Transverse colon (tissue), 4 donors: ENCODE measurements around the genes BTG3 and LTN1.

GRCh38 chr21:17070779-17071216 is 442.0 kb upstream of the CXADR start:
- PRO-cap: no peak
- RAMPAGE, long total RNA, 4 experiments: no peak in any of the 4 experiments

GRCh38 chr21:17522781-17523102 is 9.9 kb downstream of the CXADR start:
- PRO-cap: unidirectional peak, minus-strand start at chr21:17523046
- RAMPAGE, long total RNA, 4 experiments: no peak in any of the 4 experiments

GRCh38 chr21:17612397-17613209 is at the start of gene BTG3:
TSS of gene BTG3 (minus strand) at chr21:17612901.
- PRO-cap: bidirectional peak, plus-strand start at chr21:17612552, minus-strand start at chr21:17612529; bidirectional peak, plus-strand start at chr21:17613056, minus-strand start at chr21:17612874
- RAMPAGE, long total RNA, 4 experiments: start-site peak on the minus strand in 1 of 4 experiments, at chr21:17612718-17612799 at its widest, 9 reads per replicate

DNA sequence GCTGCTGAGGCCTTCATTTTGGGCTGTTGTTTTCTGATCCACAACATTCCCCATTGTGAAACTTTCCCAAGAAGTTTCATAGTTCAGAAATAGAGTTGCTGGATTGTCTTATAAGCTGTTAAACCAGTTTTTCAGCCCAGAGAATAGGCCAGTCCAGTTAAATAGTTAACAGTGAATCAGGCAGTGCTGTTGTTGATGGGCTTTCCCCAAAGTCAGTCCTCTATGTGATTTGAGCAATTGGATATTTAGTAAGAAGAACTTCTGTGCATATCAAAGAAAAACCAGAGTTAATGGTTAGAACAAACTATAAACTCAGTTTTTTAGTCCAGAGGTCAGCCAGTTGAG is 76.9 kb downstream of the C21orf91 start:
- PRO-cap: no peak
- RAMPAGE, long total RNA, 4 experiments: no peak in any of the 4 experiments

DNA sequence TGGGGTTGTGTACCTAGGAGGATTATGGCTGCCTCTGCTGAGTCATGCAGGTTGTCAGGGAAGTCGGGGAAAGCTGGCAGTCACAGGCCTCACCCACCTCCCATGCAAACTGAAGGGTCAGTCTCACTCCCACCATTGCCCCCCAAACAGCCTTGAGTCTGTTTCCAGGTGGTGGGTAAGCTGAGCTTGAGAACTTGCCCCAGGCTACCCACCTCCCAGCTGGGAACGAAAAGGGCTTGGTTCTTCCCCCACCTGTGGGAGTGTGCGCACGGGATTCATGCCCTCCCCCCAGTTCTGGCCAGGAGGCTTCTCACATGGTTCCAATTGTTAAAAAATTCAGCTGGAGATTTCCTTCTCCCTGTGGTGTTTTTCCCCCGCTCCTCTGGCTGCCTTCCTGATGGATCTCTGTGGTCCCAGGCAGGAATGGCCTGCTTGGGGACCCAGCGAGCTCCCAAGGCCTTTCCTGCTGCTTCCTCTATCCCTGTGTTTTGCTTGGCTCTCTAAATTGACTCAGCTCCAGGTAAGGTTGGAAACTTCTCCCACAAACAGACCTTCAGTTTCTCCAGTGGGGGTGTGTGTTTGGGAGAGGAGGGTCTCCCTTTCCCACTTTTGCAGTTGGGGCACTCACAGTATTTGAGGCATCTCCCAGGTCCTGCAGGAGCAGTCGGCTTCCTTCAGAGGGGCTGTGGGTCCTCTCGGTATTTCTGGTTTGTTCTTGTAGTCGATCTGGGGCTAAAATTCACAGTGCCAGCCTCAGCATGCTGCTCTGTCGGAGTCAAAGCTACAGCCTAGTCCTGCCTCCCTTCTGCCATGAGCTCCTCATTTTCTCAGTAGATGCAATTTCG is 82.0 kb upstream of the C21orf91 start:
- PRO-cap: no peak
- RAMPAGE, long total RNA, 4 experiments: no peak in any of the 4 experiments

- PRO-cap: no peak
- RAMPAGE, long total RNA, 4 experiments: no peak in any of the 4 experiments
These were observed 139.2 kb upstream of the C21orf91 start for GRCh38 chr21:17958425-17958723.

DNA sequence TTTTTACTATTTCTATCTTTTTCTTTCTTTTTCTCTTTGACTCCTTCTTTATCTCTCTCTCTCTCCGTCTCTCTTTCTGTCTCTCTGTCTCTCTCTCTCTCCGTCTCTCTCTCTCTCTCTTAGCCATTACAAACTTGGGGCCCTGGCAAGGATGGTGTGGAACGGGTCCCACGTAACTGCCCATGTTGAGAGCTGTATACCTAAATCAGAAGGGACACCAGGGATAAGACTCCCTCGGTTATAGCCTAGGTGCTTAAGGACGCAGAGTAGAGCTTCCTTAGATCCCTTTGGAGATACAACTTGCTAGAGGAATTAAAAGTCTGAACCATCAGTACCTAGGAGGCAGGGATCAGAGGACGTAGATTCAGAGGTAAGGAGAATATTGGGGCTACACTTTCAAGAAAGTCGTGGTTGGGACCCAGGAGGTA is 355.4 kb upstream of the TMPRSS15 start:
- PRO-cap: unidirectional peak, minus-strand start at position 78 of the sequence
- RAMPAGE, long total RNA, 4 experiments: no peak in any of the 4 experiments

DNA sequence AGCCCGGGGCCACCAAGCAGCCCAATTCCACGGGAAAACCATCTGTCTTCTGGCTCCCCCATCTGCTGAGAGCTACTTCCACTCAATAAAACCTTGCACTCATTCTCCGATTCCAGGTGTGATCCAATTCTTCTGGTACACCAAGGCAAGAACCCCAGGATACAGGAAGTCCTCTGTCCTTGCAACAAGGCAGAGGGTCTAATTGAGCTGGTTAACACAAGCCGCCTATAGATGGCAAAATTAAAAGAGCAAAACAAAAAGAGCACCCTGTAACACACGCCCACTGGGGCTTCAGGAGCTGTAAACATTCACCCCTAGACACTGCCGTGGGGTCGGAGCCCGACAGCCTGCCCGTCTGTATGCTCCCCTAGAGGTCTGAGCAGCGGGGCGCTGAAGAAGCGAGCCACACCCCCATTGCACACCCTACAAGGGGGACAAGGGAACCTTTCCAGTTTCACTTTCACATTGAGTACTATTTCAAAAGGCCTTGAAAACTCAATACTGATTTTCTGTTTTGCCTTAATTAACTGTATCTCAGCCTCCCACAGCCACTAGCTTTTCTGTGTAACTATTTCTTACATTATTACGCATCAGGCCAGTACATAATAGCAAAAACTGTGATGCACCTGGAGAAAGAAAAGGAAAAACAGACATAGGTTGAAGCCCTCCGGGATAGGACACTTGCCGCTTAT is 1719.7 kb downstream of the MRPL39 start:
- PRO-cap: no peak
- RAMPAGE, long total RNA, 4 experiments: no peak in any of the 4 experiments

DNA sequence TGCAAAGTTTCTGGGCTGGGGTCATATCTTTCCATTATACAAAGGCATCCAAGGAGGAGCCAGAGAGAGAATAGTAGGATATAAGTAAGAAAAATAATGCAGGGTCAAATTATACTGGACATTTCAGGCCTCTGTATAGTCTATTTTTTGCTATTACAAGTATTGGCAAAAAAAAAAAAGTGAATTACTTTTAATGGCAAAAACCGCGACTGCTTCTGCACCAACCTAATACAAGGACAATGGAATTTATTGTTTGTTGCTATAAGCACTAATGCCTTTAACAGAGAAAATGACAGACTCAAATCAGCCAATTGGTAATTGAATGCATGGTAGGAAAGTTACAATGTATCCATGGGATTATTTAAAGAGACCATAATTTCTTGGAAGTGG is 1061.9 kb downstream of the MRPL39 start:
- PRO-cap: unidirectional peak, plus-strand start at position 199 of the sequence
- RAMPAGE, long total RNA, 4 experiments: no peak in any of the 4 experiments

GRCh38 chr21:25733831-25734783 is 597 bp downstream of the ATP5PF start:
- PRO-cap: no peak
- RAMPAGE, long total RNA, 4 experiments: no peak in any of the 4 experiments

GRCh38 chr21:25942128-25942610 is 207.4 kb downstream of the GABPA start:
- PRO-cap: no peak
- RAMPAGE, long total RNA, 4 experiments: start-site peak on the minus strand in 1 of 4 experiments, at chr21:25942134-25942643 at its widest, 11 reads per replicate

- PRO-cap: no peak
- RAMPAGE, long total RNA, 4 experiments: no peak in any of the 4 experiments
These were observed 200.1 kb downstream of the APP start for GRCh38 chr21:25970269-25971019.

GRCh38 chr21:26053060-26053638 is 117.4 kb downstream of the APP start:
- PRO-cap: no peak
- RAMPAGE, long total RNA, 4 experiments: start-site peak on the minus strand in 1 of 4 experiments, at chr21:26053244-26053250 at its widest, 72 reads per replicate

DNA sequence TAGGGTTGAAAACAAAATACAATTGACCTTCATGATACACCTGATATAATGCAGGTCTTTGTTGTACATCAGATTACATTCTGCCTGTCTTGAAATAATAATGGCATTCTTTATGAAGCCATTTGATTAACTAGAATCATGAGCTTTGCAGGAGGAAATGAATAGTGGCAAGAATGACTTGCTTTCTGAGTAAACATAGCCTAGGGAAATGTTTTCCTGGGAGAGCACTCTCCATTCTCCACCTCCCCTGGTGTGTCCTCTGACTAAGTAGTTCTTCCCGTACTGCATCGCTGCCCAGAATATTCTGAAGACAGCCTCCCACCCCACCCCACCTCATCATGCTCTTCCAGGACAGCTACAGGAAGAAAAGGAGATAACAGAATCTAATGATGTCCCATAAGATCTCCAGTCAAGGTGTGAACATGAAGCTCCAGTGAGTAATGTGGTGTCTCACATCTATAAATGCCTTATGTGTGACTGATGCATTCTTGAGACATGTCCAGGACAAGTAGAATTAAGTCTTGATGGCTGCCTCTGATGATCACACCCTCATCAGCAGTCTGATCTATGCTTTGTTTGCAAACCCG is 183.2 kb downstream of the CYYR1 start:
- PRO-cap: no peak
- RAMPAGE, long total RNA, 4 experiments: no peak in any of the 4 experiments

- PRO-cap: no peak
- RAMPAGE, long total RNA, 4 experiments: no peak in any of the 4 experiments
These were observed 44.3 kb downstream of the ADAMTS1 start for GRCh38 chr21:26800711-26801441.

DNA sequence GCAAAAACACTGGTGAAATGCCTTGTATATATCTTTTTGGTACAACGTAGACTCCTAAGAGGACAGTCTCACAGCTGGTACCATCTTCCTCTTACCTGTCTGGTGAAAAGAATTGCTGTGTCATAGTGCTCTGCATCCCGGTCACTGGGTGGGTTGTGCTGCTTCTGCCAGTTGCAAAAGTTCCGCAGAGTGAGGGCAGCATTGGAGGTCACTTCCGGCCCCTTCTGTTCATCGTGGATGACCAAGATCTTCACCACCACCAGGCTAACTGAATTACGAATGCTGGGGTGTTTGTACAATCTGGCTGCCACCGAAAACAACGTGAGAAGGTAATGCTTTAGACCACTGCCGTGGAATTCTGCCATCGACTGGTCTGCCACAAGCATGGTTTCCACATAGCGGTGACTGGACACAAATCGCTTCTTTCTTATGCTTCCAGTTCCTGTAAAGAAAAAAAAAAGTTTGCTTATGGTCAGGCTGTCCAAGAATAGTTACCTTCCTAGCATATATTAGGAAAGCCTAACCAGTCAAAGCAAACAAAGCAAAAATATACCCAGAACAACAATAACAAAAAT is 2.9 kb downstream of the ADAMTS1 start:
- PRO-cap: no peak
- RAMPAGE, long total RNA, 4 experiments: start-site peak on the minus strand in 1 of 4 experiments, centred at position 487 of the sequence, 30 reads per replicate

GRCh38 chr21:26842819-26843443 is 2.3 kb downstream of the ADAMTS1 start:
- PRO-cap: bidirectional peak, plus-strand start at chr21:26843141, minus-strand start at chr21:26843048
- RAMPAGE, long total RNA, 4 experiments: no peak in any of the 4 experiments

- PRO-cap: bidirectional peak, plus-strand start at chr21:26844811, minus-strand start at chr21:26844704
- RAMPAGE, long total RNA, 4 experiments: no peak in any of the 4 experiments
These were observed 468 bp downstream of the ADAMTS1 start for GRCh38 chr21:26844648-26845233.

DNA sequence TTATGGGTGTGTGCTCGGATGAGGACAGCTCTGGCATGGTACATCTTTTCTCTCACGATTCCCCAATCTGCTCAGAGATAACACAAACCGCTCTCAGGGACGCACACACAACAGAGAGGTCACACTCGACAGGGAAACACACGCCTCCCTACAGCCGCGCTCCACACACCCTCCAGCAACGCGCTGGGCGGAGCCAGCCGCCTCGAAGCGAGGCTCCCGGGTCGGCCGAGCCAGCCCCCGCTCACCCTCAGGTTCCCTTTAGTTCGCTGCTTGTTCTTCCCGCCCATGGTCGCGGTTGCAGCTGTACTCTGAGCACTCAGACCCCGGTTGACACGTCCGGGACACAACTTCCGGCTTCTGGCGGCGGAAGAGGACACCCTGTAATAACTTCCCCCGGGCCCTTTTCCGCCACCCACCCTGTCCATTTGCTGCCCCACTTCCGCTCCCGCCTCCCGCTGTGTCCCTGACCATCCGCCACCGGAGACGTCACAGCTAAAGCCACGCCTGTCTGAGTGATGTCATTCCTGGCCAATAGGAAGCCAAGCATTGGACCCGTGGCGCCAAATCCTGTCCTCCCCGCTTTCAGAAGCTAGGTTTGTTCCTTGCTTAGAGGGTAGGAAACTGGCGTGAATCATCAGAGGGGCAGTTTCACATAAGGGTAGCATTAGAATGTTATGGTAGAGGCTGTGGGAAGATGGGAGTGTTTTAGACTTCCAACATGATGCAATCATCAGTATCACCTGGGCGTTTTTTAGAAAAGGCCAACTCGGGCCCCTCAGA is at the start of gene LTN1:
LTN1 (minus strand) TSS at position 359 of the 780 bp plus-strand sequence.
- PRO-cap: bidirectional peak, plus-strand start at position 616 of the sequence, minus-strand start at position 329 of the sequence
- RAMPAGE, long total RNA, 4 experiments: start-site peak on the minus strand in 4 of 4 experiments, centred at positions 320 to 340 of the sequence, 77 to 985 reads per replicate

- PRO-cap: no peak
- RAMPAGE, long total RNA, 4 experiments: no peak in any of the 4 experiments
These were observed 7.2 kb upstream of the CCT8 start for GRCh38 chr21:29080427-29081188.